SK-N-SH (cell line): ENCODE results near the genes MARCO and TMEM37.

DNA sequence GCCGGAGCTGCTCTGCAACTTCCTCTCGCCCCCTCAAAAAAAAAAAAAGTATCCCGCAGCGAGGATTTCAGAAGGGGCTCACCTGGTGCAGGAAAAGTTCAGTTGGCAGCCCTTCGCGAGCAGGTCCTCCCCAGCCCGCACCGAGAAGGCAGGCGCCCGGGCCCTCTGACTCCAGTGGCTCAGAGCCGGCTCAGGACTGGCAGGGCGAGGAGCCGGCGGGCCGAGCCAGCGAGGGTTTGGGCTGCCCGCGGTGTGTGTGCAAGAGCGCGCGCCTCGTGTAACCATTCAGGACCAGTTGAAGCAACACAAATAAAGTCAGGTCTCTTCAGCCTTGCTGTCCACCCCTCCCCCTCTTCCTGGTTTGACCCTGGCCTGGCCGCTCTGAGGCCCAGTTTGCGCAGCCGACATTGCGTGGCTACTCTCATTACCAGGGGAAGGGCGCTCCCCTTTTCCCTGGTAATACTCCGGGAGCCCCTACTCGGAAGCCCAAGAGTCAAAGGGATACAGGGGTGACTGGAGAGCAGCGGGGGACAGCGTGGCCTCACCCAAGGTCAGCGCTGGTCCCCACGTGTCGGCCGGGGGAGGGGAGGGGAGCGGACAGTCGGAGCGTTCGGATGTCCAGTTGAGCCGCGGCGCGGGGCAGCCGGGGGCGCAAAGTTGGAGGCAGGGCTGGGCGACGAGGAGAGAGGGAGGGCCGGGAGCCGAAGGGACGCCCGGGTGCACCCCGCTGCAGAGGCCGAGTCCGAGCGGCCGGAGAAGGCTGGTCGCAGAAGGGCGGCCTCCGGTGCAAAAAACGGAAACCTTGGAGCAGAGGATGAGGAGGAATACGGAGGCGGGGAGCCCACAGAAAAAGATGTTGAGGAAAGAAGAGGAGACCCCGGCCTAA lies 12.3 kb downstream of the EN1 start:
- RRBS, result 3% methylated on average over 28 of the region's 63 CpGs
CAGE:
- cytosol, long polyA plus RNA, result no peak
- long polyA plus RNA, result no peak
- nucleus, long polyA plus RNA, result no peak

- RRBS, result no CpG with 5 or more reads among the region's 24 CpGs
CAGE:
- cytosol, long polyA plus RNA, result no peak
- long polyA plus RNA, result no peak
- nucleus, long polyA plus RNA, result no peak
Measured at GRCh38 chr2:118836027-118836331, 11.5 kb downstream of the EN1 start.

GRCh38 chr2:118941789-118942462 lies at the start of gene MARCO:
Gene MARCO, plus strand, starts transcription at chr2:118942194.
- RRBS, result no CpG with 5 or more reads among the region's 11 CpGs
CAGE:
- cytosol, long polyA plus RNA, result no peak
- long polyA plus RNA, result no peak
- nucleus, long polyA plus RNA, result no peak

GRCh38 chr2:118954264-118955352 lies 12.6 kb downstream of the MARCO start:
- RRBS, result no CpG with 5 or more reads among the region's 8 CpGs
CAGE:
- cytosol, long polyA plus RNA, result no peak
- long polyA plus RNA, result no peak
- nucleus, long polyA plus RNA, result no peak

DNA sequence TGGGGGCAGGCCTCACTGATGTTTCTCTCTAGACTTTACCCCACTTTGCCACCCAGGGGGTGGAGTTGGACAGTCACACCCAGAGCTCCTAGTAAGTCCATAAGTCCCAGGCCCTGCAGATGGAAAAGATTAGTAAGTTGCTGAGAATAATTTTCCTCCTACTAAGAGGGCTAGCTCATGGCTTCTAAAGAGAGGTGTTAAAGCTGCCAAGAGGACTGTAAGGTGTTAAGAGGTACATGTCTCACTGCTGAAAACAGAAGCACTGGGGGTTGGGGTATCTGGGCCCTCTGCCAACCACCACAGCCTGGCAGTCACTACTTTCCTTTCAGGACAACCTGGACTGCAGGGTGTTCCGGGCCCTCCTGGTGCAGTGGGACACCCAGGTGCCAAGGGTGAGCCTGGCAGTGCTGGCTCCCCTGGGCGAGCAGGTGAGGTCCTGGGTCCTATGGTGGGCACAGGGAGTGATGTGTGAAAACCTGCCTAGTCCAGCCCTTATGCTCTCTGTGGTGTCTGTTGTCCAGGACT lies 39.9 kb downstream of the MARCO start:
- RRBS, result no CpG with 5 or more reads among the region's 2 CpGs
CAGE:
- cytosol, long polyA plus RNA, result no peak
- long polyA plus RNA, result no peak
- nucleus, long polyA plus RNA, result no peak

GRCh38 chr2:119283662-119284582 lies 60.3 kb downstream of the STEAP3 start:
- RRBS, result 100% methylated on average over 2 of the region's 15 CpGs
CAGE:
- cytosol, long polyA plus RNA, result no peak
- long polyA plus RNA, result no peak
- nucleus, long polyA plus RNA, result no peak

DNA sequence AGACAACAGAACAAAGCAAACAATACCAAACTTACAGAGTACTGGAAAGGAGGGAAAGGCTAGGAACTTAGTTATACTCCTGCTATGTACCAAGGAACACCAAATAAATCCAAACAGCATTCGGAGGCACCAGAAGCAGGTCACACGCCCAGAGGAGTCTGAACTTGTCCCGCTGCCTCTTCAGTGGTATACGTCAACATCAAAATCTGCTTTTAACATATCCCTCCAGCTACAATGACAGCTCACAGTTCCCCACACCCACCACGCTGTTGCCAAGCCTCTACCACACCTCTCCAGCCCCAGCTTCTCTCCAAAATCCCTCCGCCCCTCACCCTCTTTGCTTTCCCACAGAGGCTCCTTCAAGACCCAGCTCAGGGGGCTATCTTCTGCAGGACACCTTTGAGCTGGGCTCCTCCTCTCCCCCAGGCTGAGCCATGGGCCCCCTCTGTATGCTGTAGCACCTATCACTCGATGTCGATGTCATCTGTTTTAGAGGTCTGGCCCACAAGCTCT lies 17.3 kb downstream of the C2orf76 start:
- RRBS, result no CpG with 5 or more reads among the region's 8 CpGs
CAGE:
- cytosol, long polyA plus RNA, result no peak
- long polyA plus RNA, result no peak
- nucleus, long polyA plus RNA, result no peak

- RRBS, result under 1% methylated on average over 3 of the region's 9 CpGs
CAGE:
- cytosol, long polyA plus RNA, result no peak
- long polyA plus RNA, result no peak
- nucleus, long polyA plus RNA, result no peak
Measured at GRCh38 chr2:119366505-119366683, 240 bp downstream of the C2orf76 start.

DNA sequence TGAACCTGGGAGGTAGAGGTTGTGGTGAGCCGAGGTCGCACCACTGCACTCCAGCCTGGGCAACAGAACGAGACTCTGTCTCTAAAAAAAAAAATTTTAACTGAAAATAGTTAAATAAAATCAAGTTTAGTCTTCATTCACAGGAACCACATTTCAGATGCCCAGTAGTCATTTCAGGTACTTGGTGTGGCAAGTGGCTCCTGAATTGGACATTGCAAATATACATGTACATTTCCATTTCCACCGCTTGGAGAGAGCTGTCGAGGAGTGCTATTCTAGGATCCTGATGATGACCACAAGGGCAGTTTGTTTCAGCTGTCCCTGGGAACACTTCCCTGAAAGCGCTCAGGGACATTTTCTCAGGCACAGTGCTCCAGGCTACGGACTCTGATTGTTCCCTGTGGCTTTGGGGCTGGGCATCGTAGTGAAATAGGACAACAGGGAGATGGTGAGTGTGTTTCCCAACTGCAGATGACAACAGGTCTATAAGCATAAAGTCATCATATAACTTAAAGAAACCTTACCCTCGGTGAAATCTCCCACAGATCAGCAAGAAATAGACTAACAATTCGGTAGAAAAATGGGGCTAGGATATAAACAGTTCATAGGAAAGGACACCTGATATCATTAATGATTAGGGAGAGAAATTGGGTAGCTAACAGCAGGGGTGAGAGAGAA lies 3.1 kb downstream of the DBI start:
- RRBS, result no CpG with 5 or more reads among the region's 10 CpGs
CAGE:
- cytosol, long polyA plus RNA, result no peak
- long polyA plus RNA, result no peak
- nucleus, long polyA plus RNA, result no peak

DNA sequence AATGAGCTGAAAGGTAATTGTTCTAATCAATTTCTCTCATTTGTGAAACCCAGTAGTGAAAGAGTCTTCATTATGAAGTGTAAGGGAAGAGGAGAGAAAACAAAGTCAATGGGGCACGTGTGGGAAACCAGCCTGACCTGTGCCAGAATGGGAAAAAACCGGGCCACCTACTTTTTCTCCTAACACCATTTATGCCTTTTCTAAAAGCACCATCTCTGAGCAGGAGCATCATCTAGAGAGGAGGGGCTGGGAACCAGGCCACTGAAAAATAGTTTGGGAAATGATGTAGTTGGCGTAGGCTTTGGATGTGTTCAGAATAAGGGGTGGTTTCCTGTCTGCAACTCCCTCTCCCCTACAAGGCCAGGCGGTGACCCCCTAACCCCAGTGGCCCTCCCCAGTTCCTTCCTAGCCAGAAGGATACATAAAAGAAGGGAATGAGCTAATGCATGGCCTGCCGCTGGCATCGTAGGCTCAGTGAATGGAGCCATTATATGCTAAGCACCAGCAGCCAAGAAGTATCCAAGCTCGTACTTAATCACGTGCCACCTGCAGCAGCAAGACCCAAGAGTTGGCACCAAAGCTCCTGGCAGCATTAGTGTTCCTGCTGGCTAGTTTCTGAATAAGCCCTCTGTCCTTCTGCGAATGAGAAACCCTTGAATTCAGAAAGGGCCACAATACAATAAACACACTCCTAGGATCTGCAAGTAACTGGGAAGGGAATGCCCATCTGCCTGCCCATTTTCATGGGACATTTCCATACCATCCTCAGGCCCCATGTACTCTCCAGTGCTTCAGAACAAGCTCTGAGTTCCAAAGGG lies 4.2 kb downstream of the DBI start:
- RRBS, result no CpG with 5 or more reads among the region's 9 CpGs
CAGE:
- cytosol, long polyA plus RNA, result no peak
- long polyA plus RNA, result no peak
- nucleus, long polyA plus RNA, result no peak

- RRBS, result 2% methylated on average over 30 of the region's 78 CpGs
CAGE:
- cytosol, long polyA plus RNA, result no peak
- long polyA plus RNA, result no peak
- nucleus, long polyA plus RNA, result no peak
Measured at GRCh38 chr2:119431049-119431962, at the start of gene TMEM37. Gene TMEM37, plus strand, starts transcription at chr2:119431854.

DNA sequence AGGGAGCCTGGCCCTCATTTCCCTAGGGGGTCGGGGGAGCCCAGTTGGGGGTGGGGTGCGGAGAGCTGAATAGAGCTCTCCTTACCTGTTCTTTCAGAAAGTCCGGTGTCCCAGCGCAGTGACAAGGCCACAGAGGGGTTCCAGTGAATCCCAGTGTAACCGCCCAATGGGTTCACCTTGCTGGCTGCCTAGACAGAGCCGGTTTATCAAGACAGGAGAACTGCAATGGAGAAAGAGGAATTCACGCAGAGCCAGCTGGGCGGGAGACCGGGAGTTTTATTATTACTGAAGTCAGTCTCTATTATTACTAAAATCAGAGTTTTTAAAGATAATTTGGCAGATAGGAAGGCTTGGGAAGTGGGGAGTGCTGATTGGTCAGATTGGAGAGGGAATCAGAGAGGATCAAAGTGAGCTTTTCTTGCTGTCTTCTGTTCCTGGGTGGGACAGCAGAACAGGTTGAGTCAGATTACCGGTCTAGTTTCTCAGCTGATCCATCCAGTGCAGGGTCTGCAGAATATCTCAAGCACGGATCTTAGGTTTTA lies 22.5 kb downstream of the TMEM177 start:
- RRBS, result no CpG with 5 or more reads among the region's 11 CpGs
CAGE:
- cytosol, long polyA plus RNA, result no peak
- long polyA plus RNA, result no peak
- nucleus, long polyA plus RNA, result no peak

- RRBS, result no CpG with 5 or more reads among the region's 12 CpGs
CAGE:
- cytosol, long polyA plus RNA, result no peak
- long polyA plus RNA, result no peak
- nucleus, long polyA plus RNA, result no peak
Measured at GRCh38 chr2:119760617-119761553, 1.2 kb downstream of the PTPN4 start.

- RRBS, result no CpG with 5 or more reads among the region's 6 CpGs
CAGE:
- cytosol, long polyA plus RNA, result no peak
- long polyA plus RNA, result no peak
- nucleus, long polyA plus RNA, result no peak
Measured at GRCh38 chr2:119892943-119894042, 119.6 kb upstream of the EPB41L5 start.

DNA sequence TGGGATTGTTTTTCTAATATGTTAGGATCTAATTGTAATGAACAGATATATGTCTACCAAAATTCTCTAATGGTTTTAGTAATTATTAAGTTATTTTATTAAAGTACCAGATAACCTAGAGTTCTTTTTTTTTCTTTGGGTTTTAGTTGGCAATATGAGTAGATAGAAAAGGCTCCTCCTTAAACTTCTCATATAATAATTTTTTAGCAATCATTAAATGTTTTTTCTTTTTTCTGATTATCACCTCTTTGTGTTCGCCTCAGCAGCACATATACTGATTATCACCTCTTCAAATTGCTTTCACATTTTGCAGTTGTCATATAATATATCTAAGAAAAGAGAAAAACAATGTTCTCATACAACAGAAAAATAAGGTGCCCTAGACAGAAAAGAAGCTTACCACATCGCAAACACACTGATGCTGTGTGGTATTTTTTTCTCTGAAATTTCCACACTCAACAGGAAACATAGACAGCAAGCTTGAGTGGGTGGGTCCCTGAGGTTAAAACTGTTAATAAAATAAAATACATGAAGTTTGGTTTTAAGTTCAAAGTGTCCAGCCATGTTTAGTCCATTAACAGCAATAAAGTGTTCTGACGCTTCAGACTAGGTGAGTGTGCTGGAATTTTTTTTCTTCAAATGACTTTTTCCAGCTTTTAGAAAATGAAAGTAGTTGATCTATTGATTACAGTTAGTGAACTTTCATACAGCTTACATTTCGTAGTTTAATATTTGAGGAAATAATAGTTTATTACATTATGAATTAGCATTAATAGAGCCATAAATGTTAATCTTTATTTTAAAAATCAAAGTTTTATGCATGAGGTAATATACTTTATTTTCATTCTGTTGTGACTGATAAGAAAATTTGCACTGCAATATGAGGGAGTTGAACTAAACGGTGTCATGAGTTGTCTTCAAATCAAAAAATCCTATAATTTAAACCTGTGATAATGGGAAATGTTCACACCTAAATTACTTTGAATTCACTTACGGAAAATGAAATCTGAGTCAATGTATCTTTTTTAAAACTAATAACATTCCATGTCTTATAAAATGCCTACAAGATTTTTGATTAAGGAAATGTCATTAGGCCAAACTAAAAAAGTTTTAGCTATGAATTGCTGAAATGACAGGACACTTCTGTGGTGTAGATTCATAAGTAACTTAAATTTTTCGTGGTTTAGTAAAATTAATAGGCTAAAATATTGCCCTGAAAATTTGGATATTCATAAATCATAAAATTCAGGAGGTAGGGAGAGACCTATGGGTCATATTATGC lies 83.2 kb upstream of the EPB41L5 start:
- RRBS, result no CpG with 5 or more reads among the region's 7 CpGs
CAGE:
- cytosol, long polyA plus RNA, result no peak
- long polyA plus RNA, result no peak
- nucleus, long polyA plus RNA, result no peak

DNA sequence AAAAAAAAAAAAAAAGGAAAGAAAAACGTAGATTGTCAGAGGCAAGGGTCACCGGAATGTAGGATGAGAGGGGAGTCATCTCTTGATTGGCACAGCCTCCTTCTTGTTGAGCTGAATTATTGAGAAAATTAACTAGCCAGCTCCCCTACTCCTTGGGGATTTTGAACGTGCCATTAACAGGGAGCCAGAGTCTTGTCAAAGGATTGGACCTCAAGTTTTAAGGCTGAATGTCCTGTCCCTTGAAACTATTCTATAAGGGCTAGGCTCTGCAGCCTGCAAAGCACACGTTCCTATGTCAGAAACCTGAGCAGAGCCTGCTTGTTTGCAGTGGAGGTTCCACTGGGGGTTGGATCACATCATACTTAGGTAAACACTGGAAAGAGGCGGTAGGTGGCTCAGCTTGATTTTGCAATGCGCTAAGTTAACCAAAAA lies 2.3 kb downstream of the INHBB start:
- RRBS, result no CpG with 5 or more reads among the region's 6 CpGs
CAGE:
- cytosol, long polyA plus RNA, result no peak
- long polyA plus RNA, result no peak
- nucleus, long polyA plus RNA, result no peak

- RRBS, result 88% methylated on average over 2 of the region's 15 CpGs
CAGE:
- cytosol, long polyA plus RNA, result no peak
- long polyA plus RNA, result no peak
- nucleus, long polyA plus RNA, result no peak
Measured at GRCh38 chr2:120348966-120349337, 3.0 kb downstream of the INHBB start.

DNA sequence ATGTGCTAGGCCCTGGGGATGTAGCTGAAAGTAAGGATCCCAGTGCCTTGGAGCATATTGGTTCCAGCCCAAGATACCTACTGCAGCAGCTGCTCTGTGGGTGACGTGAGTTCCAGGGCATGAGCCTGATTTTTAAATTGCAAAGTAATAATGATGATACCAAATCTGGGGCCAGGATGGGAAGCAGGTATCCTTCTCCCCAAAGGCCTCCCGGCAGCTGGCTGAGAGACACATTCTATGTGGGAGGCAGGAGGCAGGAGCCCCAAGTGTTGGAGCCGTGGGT lies 52.2 kb downstream of the INHBB start:
- RRBS, result no CpG with 5 or more reads among the region's 3 CpGs
CAGE:
- cytosol, long polyA plus RNA, result no peak
- long polyA plus RNA, result no peak
- nucleus, long polyA plus RNA, result no peak

GRCh38 chr2:120499951-120500626 lies 154.2 kb downstream of the INHBB start:
- RRBS, result no CpG with 5 or more reads among the region's 11 CpGs
CAGE:
- cytosol, long polyA plus RNA, result no peak
- long polyA plus RNA, result no peak
- nucleus, long polyA plus RNA, result no peak

GRCh38 chr2:120521964-120522889 lies 176.3 kb downstream of the INHBB start:
- RRBS, result 76% methylated on average over 16 of the region's 38 CpGs
CAGE:
- cytosol, long polyA plus RNA, result no peak
- long polyA plus RNA, result no peak
- nucleus, long polyA plus RNA, result no peak